Foreskin keratinocyte (primary cell): ENCODE measurements around the genes LAMA3 and ZNF521.

DNA sequence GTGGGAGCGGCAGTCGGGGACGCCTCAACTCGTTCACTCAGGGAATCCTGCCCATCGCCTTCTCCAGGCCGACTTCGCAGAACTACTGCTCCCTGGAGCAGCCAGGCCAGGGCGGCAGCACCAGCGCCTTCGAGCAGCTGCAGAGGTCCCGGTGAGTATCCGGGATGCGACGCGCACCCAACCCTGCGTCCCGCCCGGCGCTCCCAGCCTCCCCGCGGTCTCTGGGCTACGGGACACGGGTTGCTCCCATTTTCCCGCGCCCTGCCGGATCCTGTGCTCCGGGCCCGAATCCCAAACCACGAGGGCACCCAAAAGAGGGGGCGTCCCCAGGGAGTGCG, 1.1 kb downstream of the CABLES1 start:
- RAMPAGE, total RNA = no peak

GRCh38 chr18:23162663-23163653, 27.7 kb downstream of the CABLES1 start:
- RAMPAGE, total RNA = no peak

GRCh38 chr18:23183369-23183939, 48.2 kb downstream of the CABLES1 start:
- RAMPAGE, total RNA = no peak

- RAMPAGE, total RNA = no peak
Observed at GRCh38 chr18:23259460-23260194, 124.3 kb downstream of the CABLES1 start.

GRCh38 chr18:23585186-23585905, 960 bp downstream of the NPC1 start:
- RAMPAGE, total RNA = no peak

DNA sequence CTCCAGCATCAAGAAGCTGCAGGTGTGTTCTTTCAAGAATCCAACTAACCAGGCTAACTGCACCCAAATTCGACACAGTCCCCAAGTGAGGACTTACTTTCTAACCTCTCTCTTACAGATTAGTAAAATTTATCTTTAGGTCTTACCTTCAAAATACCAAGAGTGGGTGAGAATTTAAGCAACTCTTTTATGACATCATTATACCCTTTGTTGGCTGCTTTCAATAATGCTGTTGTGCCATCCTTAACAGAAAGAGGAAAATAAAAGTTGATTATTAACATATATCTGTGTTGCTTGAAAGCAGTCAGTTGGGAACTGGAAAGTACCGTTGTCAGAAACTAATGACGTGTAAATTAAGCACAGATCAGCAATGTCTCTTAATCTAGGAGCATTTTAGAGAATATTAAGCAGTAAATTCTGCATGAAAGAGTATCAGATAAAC, 31.3 kb upstream of the NPC1 start:
- RAMPAGE, total RNA = no peak

DNA sequence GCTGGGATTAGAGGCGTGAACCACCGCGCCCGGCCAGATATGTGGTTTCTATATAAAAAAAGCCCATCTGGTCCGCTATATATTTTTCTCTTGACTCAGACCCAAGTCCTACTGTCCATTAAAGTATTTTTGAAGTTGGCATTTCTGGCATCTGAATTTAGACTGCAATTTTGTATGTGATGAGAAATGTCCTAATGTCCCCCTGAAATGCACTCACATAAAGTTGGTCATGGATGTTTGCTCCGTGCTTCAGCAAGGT, 28.9 kb downstream of the ANKRD29 start:
- RAMPAGE, total RNA = no peak

- RAMPAGE, total RNA = no peak
Observed at GRCh38 chr18:23688805-23690081, at the start of gene LAMA3. TSS of gene LAMA3 (plus strand) at chr18:23689453.

GRCh38 chr18:23958042-23958595, 56.4 kb upstream of the TTC39C start:
- RAMPAGE, total RNA = no peak

GRCh38 chr18:23964519-23964822, 50.1 kb upstream of the TTC39C start:
- RAMPAGE, total RNA = no peak

DNA sequence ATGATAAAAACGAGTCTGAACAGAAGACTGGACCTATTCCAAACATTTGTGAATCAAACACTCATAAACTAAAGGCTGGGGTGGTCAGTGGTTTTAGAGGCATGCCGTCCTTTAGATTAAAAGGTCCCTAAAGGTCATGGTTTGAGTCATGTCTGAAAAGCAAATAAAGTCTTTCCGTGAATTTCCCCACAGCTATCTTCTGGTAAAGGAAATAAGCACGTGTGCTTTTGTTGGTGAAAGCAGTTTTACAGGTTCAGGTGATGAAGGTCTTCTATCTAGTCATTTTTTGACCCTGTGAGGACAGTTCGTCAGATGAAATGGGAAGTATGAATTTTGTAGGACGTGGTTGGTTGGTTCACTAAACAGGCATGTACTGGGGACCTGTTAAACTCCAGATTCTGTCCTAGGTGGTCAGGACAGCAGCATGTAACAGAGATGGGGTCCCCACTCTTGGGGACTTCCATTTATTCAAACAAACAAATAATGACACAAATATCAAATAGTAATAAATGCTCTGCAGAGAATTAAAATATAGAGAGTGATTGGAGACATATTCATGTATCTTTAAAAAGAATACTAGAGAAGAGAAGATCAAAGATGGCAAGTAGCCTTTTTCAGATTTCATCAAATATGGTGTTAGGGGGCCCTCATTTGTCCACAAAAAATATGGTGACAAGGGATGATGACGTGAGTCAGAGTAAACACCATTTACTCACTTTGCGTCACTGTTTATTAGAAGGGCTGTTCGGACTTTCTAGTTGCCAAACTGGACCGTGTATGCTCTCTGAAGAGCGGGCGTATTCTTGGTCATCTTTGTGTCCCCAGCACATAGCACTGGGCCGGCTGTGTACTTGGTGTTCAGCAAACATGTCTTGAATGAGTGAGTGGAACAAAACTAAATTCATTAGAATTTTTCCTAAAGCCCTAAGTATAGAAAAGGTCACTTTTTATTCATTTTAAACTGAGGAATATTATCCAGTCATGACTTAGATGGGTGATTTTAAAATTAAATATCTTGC, 37.3 kb downstream of the TTC39C start:
- RAMPAGE, total RNA = no peak

DNA sequence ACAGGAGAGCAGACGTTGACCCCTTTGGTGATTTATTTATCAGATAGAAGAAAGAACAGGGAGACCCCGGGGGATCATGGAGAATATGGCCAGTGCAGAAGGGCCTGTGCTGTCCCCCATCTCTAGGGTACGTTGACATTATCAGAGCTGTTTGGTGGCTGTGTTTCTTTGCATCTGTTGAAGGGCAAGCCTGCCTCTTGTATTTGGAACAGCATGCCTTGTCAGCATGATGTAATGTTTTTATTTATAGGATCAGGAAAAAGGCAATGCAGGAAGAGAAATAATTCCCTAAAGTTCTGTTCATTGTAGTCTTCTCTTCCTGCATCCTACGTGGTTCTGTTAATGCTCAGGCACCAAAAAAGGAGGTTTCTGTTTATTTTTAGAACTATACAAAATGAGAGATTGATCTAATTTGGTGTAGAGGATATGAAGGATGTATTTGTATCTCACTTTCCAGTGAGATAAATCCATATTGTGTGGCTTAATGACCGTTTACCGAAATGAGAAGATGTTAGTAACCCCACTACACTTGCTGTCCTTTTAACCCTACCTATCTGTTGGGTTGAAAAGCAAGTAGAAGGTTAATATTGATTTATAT, 49.7 kb upstream of the CABYR start:
- RAMPAGE, total RNA = no peak

- RAMPAGE, total RNA = no peak
Observed at GRCh38 chr18:24657415-24658084, 197.1 kb downstream of the HRH4 start.

DNA sequence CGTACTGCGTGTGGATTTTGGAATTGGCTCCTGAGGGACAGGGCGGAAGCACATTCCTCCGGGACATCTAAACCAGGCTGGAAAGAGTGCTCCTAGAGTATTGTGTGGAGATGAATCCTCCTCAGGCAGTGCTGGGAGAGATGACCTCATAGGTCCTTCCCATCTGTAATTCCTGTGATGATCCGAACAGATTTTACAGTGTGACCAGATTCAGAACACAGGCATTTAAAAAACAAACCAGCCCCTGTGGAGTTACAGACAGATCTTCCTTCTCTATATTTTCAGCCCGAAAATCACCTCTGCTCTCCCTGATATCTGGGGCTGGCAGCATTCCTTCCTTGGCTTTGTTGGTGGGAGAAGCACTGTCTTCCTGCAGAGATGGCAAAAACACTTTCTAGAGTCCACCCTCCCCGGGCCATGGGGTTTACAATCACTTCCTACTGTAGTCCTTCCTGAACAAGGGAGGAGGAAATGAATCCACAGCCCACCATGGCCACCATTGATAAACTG, 438.1 kb downstream of the ZNF521 start:
- RAMPAGE, total RNA = no peak

DNA sequence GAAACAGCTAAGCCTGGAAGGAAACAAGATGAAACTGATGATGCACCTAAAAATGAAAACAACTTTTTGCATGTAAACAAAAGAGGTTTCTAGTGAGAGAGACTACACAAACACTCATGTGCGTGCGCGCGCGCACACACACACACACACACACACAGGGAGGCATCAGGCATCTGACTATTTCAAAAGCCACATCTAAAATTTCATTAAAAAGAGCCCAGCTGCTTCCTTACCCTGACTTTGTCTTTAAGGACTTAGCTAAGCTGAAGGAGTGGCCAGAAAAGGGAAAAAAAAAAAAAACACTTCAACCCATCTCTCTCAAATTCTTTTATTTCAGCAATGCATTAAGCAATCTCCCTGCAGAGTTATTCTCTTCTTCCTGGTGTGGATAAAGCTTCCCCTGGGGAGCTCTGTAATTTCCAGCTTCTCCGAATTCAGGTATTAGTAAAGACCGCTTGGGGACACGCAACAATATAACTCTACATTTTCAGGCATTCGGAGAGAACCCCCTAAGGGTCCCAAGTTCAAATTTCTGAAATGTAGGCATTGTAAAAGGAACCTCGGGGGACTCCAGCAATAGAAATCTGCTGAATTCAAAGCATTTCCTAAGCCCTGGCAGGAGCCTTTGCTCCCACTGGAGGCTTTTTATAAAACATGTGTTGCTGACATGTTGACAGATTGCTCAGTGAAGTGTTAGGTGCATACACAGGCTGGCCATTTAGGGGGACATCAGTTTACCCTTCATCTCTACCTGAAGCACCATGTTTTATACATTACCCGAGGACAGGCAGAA, 67.0 kb downstream of the ZNF521 start:
- RAMPAGE, total RNA = no peak

DNA sequence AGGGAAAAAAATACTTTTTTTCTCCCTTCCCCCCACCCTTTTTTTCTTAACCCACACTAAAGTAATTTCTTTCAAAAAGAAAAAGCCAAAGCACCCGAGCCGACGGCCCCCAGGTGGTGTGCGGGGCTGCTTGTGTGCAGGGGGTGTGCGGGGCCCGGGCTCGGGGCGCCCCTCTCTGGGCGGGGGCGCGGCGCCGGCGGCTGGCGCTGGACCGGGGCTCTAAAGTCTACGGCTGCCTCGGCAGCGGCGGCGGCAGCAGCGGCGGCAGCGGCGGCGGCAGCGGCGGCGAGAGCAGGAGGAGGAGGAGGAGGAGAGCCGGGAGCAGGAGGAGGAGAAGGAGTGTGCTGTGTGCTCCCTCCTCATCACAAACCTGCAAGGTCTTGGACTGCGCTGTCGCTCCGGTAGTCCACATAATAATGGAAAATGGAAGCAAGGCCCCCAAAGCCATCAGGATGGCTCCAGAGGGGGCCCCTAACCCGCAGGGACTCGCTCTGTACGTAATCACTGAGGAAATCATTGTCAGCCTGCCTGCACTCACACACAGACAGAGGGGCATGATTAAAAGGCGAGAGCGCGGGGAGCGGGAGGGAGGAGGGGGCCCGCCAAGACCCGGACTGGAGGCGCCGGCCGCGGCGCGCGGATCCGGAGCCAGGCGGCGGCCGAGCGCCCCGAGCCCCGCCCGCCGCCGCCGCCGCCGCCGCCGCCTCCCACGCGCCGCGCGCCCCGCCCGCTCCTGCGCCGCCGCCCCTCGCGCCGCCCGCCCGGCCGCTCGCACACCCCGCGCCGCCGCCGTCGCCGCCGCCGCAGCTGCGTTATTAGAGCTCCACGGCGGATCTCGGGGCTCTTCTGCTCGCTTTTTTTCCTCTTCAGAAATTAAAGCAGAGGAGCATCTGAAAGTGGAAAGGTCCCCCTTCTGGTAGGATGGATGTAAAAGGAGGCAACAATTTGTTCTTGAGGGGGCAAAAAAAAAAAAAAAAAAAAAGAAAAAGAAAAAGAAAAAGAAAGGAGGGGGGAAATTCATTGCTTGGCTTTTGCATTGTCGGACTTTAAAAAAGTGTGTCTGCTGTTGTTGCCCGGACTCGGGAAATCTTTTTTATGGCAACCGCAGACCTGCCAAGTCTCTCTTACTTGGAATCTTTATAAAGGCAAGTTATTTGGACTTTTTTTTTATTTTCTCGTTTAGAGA, at the start of gene ZNF521:
ZNF521 (minus strand) TSS at position 532 of the 1,186 bp plus-strand sequence.
- RAMPAGE, total RNA = no peak

GRCh38 chr18:25675366-25675975, 323.5 kb upstream of the ZNF521 start:
- RAMPAGE, total RNA = no peak

- RAMPAGE, total RNA = no peak
Observed at GRCh38 chr18:26017506-26018319, 72.7 kb downstream of the SS18 start.

- RAMPAGE, total RNA = no peak
Observed at GRCh38 chr18:26052330-26052811, 38.0 kb downstream of the SS18 start.

GRCh38 chr18:26190345-26191193, 35.7 kb upstream of the TAF4B start:
- RAMPAGE, total RNA = no peak